Right common carotid artery plus branches (tissue), 1 donor: ENCODE measurements around the gene BARX2.

GRCh38 chr11:129215814-129216401, 23.8 kb upstream of the ARHGAP32 start:
- PRO-cap, result no peak

DNA sequence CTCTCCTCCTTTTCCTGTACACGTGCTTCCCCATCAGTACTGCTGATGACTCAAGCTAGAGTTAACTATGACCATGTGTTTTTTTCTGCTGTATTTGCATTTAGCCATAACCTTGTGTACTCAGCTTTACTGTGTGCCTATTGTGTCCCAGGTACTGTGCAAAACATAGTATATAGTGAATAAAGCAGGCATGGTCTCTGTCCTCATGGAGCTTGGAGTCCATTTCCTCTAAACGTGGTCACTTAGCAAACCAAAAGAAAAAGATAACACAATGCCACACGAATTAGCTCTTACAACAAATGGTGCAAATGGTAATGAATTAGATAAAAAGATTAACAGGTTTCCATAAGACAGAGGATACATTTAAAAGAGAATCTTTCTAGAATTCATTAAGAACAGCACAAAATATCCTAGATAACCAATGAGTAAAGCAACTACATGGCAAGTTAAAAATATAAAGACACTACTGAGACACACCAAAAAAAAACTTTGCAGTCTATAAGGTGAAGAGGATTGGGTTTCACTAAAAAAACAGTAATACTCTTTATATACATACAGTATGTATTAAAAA, 56.7 kb upstream of the ARHGAP32 start:
- PRO-cap, result no peak

GRCh38 chr11:129372736-129373531, 2.7 kb upstream of the BARX2 start:
- PRO-cap, result no peak

- PRO-cap, result no peak
Observed at GRCh38 chr11:129375323-129376310, at the start of gene BARX2. TSS of gene BARX2 (plus strand) at chr11:129375848.

DNA sequence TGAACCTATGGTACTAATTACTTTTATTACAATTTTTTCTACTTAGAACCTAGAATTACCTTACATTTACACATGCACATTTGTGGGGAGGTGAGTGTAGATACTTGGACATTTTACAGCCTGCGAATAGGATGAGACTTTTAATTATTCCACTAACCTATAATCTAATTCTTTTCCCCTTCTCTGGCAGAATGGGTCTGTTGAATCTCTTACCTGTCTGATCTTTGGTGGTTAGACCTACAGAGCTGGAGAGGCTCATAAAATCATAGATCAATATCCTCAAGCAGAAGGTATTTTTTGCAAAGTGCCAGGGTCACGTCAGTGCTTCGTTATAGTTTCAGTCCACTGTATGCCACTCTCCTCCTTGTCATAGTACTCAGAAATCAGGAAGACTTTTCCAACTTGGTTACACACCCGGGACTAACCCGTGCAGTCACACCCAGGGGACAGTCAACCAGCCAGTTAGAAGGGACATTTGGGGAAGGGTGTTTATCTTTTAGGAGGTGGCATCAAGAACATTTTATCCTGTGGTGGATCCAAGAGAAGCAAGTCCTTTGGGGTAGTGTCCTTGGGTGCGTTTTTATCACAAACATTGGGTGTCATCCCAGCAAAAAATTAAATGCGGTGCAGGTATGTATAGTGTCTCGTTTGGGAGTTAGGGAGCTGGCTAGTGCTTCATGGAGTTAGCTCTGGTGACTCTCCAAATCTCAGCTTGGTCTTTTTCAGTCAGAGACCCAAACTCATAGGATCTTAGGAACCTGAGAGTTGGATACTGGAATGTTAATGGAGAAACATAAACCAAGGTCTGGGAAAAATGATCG, 4.3 kb downstream of the BARX2 start:
- PRO-cap, result no peak

GRCh38 chr11:129459225-129459483, 83.5 kb downstream of the BARX2 start:
- PRO-cap, result no peak

- PRO-cap, result no peak
Observed at GRCh38 chr11:129611930-129612954, 203.4 kb upstream of the TMEM45B start.

- PRO-cap, result no peak
Observed at GRCh38 chr11:129814191-129814800, 1.4 kb upstream of the TMEM45B start.

- PRO-cap, result no peak
Observed at GRCh38 chr11:129816198-129816522, 512 bp downstream of the TMEM45B start.

DNA sequence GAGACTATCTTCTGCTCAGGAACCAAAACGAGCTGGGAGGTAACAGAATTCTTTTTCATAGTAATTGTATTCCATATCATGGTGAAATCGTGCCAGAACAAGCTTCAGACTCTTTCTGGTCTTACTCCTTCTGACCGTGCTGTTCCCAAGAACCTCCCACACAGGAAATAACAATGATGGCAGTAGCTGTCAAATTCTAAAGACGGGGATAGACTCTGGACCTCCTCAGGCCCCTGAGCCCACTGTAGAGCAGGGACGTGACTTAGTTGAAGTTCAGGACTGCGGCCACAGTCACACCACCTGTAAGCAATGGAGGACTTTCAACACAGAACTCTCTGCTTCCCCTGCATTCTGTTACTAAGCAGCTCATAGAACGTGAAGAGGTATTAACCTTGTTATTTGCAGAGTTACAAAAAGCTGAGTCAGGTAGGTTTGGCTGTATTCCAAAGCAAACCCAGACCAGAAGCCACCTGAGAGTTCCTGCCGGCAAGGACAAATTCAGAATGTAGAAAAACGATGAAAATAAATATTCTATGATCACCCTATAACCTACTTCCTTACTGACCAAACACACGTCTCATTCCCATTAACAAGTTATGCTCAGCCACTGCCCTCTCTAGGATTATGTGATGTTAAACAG, 12.7 kb downstream of the TMEM45B start:
- PRO-cap, result no peak

DNA sequence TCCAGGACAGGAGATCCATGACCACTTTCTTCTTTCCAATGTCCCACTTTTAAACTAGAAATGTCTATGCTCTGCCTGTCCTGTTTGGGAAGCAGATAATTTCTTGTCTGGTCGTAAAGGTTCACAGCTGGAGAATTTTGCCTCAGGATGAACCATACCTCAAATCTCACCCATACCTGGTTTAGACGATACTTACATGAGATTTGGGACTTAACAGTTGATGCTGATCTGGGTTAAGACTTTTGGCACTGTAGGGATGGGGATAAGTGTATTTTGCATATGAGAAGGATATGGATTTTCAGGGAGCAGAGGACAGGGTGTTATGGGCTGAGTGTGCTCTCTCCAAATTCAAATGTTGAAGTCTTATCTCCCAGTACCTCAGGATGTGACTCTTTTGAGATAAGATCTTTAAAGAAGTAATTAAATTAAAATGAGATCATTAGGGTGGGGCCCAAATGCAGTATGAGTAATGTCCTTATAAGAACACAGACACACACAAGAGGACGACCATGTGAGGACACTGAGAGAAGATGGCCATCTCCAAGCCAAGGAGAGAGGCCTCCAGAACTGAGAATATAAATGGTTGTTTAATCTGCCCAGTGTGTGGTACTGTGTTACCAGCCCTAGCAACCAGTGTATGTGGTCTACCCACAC, 20.6 kb downstream of the TMEM45B start:
- PRO-cap, result no peak

- PRO-cap, result no peak
Observed at GRCh38 chr11:129873571-129874576, 21.5 kb downstream of the NFRKB start.

DNA sequence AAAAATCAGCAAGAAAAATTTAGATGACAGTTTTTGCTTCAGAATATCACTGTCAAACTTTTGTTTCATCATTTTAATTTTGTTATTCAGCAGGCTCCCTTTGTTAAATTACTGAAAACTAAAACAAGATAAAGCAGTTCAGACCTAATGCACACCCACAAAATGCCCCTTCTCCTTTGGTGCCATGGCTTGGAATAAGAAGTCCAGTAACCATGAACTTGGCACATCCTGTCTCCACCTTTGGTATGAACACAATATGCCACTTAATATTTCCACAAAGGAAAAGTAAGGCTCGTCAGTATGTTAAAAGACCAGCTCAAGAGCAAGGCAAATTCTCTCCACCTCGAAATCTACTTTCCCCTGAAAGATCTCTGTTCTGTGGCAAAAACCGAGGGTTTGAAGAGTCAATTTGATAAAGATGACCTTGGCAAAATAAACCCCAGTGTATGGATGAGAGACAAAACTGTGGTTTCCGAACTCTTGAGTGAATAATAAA, 6.4 kb upstream of the NFRKB start:
- PRO-cap, result no peak

- PRO-cap, result unidirectional peak, minus-strand start at chr11:130070896
Observed at GRCh38 chr11:130070603-130071350, 1.1 kb downstream of the APLP2 start.

GRCh38 chr11:130139478-130139925, 20.1 kb upstream of the ST14 start:
- PRO-cap, result unidirectional peak, plus-strand start at chr11:130139596

GRCh38 chr11:130159894-130160762, 546 bp downstream of the ST14 start:
- PRO-cap, result no peak

DNA sequence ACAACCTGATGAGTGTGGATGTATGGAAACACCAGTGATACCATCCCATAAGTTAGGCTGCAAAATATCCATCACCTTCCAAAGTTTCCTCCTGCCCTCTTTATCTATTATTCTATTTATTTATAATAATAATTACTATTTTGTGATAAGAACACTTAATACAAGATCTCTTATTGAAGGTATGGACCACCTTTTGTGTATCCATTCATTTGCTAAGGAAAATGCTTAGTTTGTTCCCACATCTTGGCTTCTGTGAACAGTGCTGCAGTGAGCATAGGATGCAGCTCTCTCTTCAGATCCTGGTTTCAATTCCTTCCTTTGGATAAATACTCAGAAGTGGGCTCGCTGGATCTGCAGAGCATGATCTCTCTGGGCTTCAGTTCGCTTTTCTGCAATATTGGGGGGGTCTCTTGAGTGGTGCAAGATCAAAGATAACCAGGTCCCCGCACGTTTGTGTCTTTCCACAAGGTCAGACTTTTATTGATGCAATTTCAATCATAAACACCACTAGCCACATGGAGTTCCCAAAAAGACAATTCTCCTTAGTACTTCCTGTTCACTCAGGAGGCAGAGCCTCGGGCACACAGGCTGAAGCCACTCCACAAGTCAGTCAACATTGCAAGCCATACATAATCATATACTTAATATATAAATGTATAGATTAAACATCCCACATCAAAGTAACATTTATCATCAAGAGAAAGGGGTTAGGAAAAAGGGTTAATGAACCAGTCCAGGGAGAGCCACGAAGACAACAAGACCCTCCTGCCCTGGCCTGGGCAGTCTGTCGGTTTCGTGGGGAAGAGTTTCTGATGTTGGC, 11.8 kb downstream of the ST14 start:
- PRO-cap, result no peak

DNA sequence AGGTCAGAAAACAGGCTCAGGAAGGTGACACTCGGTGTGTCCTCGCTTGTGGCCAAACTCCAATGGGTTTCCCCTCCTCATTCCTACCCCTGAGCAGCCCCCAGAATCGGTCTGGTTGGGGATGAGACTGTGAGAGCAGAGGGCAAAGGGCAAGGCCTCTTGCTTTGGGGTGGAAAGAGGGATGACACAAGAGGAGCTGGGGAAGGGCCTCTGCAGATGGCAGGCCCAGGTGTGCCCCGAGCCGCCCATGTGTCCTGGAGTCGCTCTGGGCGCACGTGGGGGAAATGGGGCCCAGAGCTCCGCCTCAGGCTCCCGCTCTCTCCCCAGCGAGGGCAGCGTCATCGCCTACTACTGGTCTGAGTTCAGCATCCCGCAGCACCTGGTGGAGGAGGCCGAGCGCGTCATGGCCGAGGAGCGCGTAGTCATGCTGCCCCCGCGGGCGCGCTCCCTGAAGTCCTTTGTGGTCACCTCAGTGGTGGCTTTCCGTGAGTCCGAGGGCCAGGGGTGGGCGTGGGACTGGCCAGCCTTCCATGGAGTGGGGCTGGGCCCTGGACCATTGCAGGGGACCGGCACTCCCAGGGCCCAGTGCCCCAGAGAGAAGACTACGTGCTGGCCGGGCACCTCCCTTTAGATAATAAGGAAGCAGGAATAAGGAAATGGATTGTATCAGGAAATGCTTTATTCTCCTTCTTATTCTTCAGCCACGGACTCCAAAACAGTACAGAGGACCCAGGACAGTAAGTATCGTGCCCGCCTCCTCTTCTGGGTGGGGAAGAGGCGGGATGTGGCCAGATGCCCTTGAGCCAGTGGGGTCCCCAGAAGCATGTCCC, 30.0 kb downstream of the ST14 start:
- PRO-cap, result no peak

DNA sequence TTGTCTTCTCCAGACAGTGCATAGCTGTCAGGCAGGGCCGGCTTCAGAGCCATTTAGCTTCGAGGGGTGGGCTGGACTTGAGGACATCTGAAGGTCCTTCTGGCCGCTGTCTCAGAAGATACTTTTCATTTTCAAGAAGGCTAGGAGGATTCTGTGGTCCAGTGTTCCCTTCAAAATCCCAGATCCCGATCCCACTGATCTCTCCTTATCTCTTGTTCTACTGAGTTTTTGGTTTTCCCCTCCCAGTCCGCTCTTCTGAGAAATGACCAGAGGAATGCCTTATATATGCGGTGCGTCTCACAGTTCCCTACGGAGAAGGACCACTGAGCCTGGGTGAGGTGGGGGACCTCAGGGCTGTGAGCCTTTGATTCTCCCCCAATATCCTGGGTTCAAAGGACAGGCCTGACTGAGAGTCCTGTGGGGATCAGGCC, 7.0 kb downstream of the ADAMTS8 start:
- PRO-cap, result no peak

GRCh38 chr11:130528811-130529251, 80.4 kb downstream of the ADAMTS15 start:
- PRO-cap, result no peak